Mesothelial cell of epicardium (in vitro differentiated cells): ENCODE measurements around a stretch of chr10.

DNA sequence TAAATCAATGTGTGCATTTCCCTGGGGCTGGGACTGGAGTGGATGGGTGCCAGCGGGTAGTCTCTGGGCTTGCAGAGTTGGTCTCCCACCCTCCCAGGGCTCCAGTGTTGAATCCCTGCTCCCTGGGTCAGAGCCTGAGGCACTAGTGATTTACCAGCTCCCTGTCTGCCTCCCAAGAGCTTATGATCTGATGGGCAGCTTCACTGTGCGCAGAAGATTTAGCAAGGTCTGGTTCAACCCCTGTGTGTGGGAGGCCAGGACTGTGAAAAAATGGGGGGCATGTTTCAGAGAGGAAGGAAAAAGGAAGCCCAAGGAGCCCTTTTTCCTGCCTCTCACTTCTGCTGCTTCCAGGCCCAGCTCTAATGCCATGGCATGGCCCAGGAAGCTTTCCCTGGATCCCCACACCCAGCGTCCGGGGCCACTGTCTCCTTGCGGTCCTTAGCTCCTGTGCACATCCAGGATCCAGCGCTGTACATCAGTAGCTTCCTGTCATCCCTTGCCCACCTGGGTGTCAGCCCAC, 98.4 kb upstream of the PPIF start:
- PRO-cap = no peak

- PRO-cap = no peak
These were observed 86.1 kb upstream of the PPIF start for GRCh38 chr10:79260797-79261952.

- PRO-cap = no peak
These were observed 49.1 kb upstream of the PPIF start for GRCh38 chr10:79297945-79298702.

- PRO-cap = no peak
These were observed 40.0 kb upstream of the PPIF start for GRCh38 chr10:79307086-79307938.

GRCh38 chr10:79309148-79310394, 37.7 kb upstream of the PPIF start:
- PRO-cap = no peak

GRCh38 chr10:79311415-79312018, 35.8 kb upstream of the PPIF start:
- PRO-cap = no peak

DNA sequence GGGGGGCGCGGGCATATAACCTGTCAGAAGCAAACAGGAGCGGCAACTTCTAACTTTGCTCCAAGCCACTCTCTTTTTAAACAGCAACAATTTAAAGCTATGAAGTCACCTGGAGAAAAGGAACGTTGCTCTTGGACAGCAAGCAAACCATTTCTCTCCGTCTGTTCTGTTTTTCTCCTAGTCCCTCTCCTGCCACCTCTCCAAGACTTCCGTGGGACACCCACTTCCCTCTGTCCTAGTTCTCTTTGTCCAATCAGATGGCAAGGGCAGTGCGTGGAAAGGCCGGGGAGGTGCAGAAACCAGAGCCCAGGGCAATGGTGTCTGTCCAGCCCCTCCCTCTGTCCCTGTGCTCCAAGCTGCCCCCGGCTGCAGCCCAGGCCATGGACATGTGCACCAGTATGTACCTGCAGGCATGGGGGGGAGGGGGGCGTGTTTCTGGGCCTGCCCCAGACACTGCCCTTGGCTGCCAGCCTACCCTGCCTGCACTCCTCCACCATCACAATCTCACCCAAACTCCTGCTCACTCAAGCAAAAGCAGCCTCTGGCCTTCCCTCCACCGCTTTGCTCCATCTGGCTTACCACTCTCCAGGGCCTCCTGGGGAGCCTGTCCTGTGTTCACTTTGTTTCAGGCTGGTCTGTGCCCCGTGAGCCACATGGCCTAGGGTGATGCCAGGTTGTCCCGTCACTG, 33.5 kb upstream of the PPIF start:
- PRO-cap = no peak

DNA sequence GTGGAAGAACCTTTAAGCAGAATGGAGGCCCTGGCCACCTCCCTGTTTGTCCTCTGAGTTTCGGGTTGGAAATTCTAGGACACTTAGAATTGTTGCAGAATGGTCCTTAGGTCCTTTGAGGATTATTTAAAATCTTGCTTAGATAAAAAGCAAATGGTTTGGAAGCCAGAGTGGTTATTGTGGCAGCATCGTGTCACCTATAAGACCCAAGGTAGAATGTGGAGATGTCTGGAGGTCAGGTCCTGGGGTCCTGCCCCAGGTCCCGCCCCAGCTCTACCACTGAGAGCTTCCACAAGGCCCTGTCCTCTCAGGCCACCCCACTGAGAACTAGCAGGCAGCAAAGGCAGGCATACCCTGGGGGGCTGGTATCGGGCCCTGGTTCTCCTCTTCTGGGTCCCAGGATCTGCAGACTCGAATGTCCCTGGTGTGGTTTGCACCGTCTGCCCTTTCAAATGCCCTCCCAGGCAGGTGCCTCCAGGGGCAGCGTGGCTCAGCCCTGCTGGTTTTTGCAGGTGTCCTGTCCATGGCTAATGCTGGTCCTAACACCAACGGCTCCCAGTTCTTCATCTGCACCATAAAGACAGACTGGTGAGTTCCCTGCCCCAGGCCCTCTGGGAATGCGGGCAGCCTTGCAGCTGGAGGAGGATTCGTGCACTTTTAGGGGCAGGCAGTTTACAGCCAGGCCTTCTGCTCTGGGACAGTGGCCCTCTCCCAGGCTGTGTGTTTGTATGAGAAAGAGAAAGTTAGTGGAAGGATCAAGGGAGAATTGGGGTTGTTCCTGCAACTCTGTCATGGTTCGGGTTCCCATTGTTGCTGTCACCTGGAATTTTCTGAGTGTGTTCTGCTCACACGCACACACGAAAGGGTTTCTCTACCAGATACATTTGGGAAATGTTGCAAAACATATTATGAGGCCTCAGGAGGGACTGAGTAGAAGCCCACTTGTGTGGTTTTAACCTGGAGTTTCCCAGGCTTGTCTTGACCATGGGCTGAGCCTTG, 4.8 kb downstream of the PPIF start:
- PRO-cap = no peak

GRCh38 chr10:79445177-79445475, 298 bp downstream of the ZCCHC24 start:
- PRO-cap = no peak

- PRO-cap = no peak
These were observed 24.0 kb upstream of the EIF5AL1 start for GRCh38 chr10:79488365-79488724.

- PRO-cap = no peak
These were observed 11.7 kb downstream of the NUTM2B start for GRCh38 chr10:79714811-79715089.

- PRO-cap = no peak
These were observed 3.5 kb downstream of the PLAC9 start for GRCh38 chr10:80135820-80136568.

- PRO-cap = no peak
These were observed 20.9 kb downstream of the PLAC9 start for GRCh38 chr10:80153260-80154070.

GRCh38 chr10:80169651-80170435, 35.5 kb downstream of the ANXA11 start:
- PRO-cap = no peak

DNA sequence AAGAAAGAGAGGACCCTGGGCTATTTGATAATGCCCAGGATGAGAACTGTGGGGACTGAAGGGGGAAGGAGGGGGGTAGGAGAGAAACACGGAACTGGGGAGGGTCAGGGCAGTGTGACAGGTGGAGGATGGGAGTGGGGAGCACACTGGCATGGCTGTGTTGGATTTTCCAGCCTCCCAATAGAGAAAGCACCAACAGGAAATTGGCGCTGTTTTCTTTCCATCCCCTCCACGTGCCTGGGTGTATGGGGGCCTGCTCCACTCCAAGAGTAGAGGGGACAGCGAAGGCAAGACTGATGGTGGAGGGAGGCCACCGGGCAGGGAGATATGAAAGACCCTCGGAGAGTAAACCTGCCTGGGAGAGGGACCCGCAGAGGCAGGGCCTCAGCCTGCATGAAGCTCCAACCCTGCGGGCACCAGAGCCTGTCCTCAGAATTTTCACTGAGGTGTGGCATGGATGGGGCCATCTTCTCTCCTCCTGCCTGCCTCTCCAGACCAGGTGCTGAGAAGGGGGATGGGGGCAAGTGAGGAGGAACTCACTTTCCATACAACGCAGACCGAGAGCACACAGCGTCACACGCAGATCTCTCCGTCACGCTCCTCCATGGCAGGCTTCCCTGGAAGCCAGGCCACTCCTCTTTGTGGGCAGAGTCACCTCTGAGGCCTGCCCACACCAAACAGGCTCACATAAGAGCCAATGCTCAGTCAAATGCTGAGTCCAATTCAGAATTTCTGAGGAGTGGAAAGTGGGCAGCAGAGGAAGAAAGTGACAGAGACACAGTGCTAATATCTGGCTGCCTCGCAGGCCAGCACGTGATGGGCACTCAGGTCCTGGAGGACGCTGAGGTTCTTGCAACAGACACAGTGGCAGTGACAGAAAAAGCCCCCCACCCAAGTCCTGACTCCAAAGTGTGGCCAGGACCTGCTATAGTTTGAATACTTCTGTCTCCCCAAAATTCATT, 18.8 kb downstream of the ANXA11 start:
- PRO-cap = no peak

GRCh38 chr10:80187815-80188683, 17.3 kb downstream of the ANXA11 start:
- PRO-cap = no peak

DNA sequence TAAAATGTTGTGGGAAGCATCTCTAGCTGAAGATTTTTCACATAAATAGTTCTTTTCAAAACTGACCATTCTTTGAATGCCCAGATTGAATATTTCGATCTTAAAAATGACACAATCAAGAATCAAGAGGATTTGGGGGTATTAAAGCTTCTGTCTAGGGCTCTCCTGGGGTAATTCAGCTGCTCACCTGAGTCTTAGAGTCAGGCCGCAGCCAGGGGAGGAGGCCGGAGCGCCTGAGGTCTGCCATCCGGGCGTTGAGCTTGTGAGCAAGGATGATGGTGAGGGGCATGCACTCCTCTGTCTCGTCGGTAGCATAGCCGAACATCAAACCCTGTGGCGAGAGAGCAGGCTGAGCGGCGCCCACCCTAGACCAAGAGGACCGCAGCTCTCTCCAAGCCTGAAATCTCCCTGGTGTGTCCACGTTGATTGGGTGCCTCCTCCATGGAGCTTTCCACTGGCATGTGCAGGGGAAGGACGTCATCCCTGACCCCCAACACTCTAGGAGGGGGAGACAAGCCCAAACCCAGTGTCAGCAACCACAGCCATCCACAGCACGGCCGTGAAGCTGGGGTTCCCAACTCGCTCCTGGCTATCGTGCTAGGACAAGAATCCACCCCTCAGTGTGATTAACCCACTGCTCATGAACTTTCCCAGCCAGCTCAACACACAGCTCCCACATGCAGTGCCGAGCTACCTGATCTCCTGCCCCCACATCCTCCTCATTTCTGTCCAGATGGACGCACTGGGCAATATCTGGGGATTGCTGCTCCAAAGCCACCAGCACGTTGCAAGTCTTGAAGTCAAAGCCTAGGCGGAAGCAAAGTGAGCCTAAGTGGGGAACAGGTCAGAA, 9.2 kb downstream of the MAT1A start:
- PRO-cap = no peak

GRCh38 chr10:80322278-80322511, 32.7 kb upstream of the MAT1A start:
- PRO-cap = no peak

GRCh38 chr10:80357600-80358079, 1.1 kb downstream of the DYDC2 start:
- PRO-cap = no peak

- PRO-cap = no peak
These were observed 8.1 kb downstream of the PRXL2A start for GRCh38 chr10:80416370-80416936.